ENCODE results near the gene SPATA48.

- RRBS, result no CpG with 5 or more reads among the region's 4 CpGs
These were observed 390.2 kb downstream of the TNS3 start for GRCh38 chr7:47191703-47192072.

GRCh38 chr7:47362888-47363424 is 219.0 kb downstream of the TNS3 start:
- RRBS, result no CpG with 5 or more reads among the region's 1 CpG

- RRBS, result no CpG with 5 or more reads among the region's 4 CpGs
These were observed 181.7 kb downstream of the TNS3 start for GRCh38 chr7:47400252-47400542.

DNA sequence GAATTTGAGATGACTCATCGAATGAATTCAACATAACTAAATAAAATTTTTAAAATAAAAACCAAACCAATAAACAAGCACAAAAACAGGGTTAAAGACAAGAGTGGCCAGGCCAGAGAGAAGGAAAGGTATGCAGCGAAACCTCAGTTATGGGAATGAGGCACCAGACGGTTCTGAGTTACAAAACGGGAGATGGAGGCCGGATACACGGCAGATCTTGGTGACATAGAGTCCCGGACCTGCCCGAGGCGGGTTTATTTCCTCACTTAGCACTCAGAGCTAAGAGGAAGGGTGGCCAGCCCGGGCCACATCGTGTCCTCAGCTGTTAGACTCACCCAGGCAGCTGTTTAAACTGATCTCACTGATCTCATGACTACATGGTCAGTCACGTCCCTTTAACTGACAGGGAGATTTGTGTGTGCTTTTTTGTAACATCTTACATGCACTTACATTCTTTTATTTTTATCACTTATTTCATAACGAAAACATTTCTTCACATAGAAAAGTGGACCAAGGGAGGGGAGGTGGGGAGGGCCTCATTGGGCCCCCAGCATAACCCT is 128.3 kb downstream of the TNS3 start:
- RRBS, result 10% methylated on average over 4 of the region's 13 CpGs

- RRBS, result no CpG with 5 or more reads among the region's 7 CpGs
These were observed 116.9 kb downstream of the TNS3 start for GRCh38 chr7:47464976-47465513.

- RRBS, result no CpG with 5 or more reads among the region's 20 CpGs
These were observed 111.3 kb downstream of the TNS3 start for GRCh38 chr7:47470220-47471455.

DNA sequence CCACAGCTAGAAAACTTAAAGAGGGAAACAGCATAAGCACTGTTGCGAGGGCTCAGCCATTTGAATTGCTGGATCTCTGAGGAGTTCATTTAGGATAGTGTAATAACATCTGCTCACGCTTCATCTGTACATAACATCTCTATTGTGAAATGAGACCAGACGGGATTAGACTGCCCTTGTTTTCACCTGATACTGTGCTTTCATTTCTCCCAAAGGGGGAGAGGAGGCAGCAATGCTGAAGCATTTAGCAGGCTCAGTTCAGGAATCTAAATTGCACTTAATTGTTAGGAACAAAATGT is 46.6 kb downstream of the TNS3 start:
- RRBS, result no CpG with 5 or more reads among the region's 3 CpGs

GRCh38 chr7:47546423-47547368 is 35.2 kb downstream of the TNS3 start:
- RRBS, result no CpG with 5 or more reads among the region's 19 CpGs

GRCh38 chr7:47634955-47635952 is 53.3 kb upstream of the TNS3 start:
- RRBS, result 0% methylated on average over 1 of the region's 27 CpGs

- RRBS, result no CpG with 5 or more reads among the region's 9 CpGs
These were observed 90.4 kb upstream of the TNS3 start for GRCh38 chr7:47672163-47672891.

GRCh38 chr7:48088100-48088933 is 748 bp upstream of the UPP1 start:
- RRBS, result 9% methylated on average over 13 of the region's 46 CpGs

- RRBS, result no CpG with 5 or more reads among the region's 7 CpGs
These were observed 1.5 kb downstream of the UPP1 start for GRCh38 chr7:48090587-48090936.

GRCh38 chr7:48146939-48147602 is 24.2 kb upstream of the ABCA13 start:
- RRBS, result no CpG with 5 or more reads among the region's 4 CpGs

- RRBS, result no CpG with 5 or more reads among the region's 13 CpGs
These were observed 107.6 kb upstream of the VWC2 start for GRCh38 chr7:49665742-49666322.

DNA sequence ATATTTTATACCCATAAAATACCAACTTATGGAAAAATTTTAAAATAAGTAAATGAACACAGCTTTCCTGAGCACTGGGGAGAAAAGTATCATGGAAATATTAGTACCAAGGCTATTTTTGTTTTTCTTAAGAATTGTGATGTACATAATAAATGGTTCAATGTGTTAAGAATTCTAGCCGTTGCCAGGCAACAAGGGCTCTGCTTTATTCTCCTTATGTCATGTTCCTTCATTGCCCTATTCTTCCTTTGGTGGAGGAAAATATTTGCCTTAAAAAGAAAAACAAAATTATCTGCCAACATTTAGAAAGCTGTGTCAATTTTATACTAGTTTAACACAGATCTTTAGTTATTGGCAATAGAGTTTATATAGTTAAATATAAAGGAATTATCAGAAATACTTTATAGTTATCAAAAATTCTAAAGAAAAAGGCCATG is at the start of gene SPATA48:
TSS of gene SPATA48 (plus strand) at position 232 of the 437 bp plus-strand sequence.
- RRBS, result no CpG with 5 or more reads among the region's 1 CpG

GRCh38 chr7:50331391-50332158 is 27.1 kb downstream of the IKZF1 start:
- RRBS, result no CpG with 5 or more reads among the region's 2 CpGs

DNA sequence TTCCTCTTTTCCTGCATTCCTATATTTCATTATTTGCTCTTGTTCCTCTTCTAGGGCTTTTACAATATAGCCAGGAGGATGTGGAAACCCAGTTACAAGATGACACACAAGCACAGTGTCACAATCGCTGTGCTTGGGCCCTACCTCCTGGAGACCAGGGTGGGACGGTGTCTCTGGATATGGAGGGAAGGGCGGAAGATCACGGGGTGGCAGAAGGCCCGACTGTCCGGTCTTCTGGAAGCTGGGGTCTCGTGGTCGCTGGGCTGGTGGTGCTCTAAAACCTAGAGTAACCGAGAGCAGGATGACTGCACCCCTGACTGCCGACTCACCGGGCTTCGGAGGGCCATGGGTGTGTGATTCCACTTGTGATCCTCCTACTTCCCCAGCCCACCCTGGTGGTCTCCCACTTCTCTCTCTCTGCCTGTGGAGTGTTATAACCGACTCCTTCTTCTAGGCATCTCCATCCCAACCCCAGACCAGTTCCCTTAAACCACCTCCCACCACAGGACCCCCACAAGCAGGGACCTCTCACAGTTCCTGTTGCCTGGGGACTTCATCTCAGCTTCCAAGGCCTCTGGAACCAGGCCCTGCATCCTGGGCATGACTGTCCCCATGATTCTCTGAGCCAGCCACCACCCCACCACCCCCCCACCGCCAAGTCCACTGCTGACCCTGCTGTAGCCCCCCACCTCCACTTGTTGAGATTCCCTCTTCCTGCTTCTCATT is 52.4 kb downstream of the IKZF1 start:
- RRBS, result 96% methylated on average over 5 of the region's 14 CpGs

DNA sequence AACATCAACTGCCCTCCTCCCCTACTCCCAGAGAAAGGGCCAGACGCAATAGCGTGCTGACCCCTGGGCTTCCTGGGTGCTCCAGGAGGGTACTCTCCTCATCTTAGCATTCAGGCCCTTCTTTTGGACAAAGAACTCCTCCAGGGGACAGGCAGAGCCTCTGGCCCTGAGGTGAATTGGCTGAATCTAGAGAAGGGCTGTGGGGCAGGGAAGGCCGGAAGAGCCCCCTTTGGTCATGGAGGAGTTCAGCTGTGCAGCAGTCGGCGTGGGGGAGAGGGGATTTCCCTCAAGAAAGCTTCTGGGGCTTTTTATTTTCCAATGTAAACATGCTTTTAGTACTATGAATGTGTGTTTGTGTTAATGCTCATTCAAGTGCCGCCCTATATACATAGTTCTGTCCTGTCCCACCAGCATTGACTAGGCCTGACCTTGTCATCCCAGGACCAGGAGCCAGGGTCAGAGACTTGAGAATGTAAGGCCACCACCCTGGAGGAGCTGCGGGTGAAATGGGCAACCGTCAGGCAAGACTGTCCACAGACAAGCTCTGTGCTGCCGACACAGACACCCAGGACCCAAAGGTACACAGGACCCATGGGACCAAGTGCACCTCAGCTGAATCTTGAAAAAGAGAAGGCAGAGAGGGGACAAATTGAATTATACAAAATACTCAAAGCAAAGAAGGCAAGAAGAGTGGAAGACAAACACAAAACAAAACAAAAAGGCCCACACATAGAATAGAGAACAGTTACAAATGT is 38.7 kb downstream of the FIGNL1 start:
- RRBS, result no CpG with 5 or more reads among the region's 9 CpGs

DNA sequence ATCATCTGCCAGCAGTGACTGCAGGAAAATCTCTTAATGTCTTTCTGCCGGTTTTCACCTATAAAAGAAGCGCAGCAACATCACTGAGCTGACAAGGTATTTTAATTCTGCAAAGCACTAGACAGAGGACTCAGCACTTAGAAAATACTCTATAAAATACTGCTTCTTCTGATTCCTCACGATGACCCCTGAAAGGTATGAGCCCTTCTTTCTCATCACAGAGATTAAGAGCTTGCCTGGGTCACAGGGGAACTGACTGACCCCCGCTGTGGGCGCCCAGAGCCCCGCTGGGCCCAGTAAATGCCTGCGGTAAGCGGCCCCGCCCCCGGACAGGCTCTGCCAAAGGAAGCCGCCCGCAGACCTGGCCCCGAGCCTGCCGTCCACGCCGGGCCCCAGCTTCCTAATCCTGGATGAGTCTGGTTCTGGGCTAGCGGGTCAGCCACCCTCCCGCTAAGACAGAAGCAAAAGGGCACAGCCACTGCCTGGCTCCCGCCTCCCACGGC is 433 bp downstream of the FIGNL1 start:
- RRBS, result 4% methylated on average over 7 of the region's 20 CpGs

DNA sequence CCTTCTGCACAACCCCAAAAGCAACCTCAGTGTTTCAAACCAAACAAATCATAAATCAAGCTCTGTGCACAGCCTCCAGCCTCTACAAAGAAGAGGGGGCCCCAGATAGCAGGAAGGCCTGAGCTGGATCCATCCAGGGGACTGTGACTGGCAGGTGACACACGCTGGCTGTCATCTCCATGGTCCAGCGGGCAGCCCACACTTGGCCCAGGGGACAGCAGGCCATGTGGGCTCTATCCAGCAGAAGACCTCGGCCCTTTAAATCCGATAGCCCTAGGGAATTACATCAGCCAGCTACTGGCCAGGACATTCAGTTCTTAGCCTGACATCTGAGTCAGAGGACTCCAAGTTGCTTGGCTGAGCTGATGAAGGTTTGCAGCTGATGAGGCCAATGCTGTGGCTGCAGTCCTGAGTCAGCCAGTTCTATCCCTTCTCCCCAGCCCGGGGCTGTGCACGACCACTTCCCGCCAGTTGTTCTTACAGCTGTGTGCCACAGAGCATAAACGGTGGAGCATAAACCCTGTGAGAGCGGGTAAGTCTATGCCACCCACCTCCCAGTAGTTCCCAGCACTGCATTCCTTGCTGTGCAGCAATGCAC is 52.1 kb upstream of the FIGNL1 start:
- RRBS, result no CpG with 5 or more reads among the region's 9 CpGs

All from islet of Langerhans (tissue), 1 donor.